Mesenchymal stem cell of Wharton's jelly (primary cell): ENCODE measurements around a stretch of chr1.

- CAGE, long polyA plus RNA, result no peak
Observed at GRCh38 chr1:92785239-92785733, 378 bp upstream of the EVI5 start.

DNA sequence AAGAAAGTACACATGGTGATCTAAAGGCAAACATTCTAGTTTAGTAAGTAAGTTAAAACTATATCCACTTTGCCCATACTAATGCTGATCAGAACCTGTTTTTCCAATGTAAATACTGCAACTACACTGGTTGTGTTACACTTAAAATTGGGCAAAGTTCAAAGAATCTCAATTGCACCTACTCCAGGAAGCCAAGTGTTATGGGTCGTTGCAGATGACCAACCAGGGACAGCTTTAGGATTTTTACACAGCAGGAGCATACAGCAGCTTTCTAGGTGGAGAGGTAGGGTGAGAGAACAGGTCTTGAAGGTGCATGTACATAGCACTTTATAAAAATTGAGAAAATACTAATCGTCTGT is 14.5 kb upstream of the RPL5 start:
- CAGE, long polyA plus RNA, result no peak

GRCh38 chr1:92838448-92839205 is 6.8 kb downstream of the RPL5 start:
- CAGE, long polyA plus RNA, result no peak

- CAGE, long polyA plus RNA, result no peak
Observed at GRCh38 chr1:92843275-92844558, 11.9 kb downstream of the RPL5 start.

GRCh38 chr1:92857730-92858176 is 25.9 kb downstream of the RPL5 start:
- CAGE, long polyA plus RNA, result no peak

DNA sequence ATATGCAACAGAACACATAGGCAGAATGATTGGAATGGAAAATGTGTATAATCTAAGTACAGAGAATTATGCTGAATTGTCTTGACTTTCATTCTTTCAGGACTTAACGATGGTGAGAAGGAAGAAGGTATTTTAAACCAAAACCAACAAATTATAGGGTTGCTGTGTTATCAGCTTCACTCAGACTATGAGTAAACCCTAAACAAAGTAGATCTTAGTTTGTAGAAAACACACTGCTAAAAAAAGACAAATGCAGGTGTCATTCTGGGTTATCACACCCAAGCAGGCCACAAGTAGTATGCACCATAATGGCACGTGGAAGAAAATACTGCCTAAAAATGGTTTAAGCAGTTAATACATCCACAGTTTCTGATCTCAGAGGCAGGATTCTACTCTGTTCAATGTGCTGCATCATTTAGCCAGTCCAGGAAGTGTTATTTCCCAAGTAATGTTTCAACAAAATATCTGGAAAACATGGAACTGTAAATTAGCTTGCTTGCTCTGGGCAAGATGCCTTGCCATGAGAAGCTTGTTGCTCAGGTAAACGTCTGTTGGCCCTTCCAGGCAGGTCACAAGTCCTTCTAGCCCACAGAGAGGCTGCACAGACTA is 4.2 kb downstream of the DIPK1A start:
- CAGE, long polyA plus RNA, result no peak

- CAGE, long polyA plus RNA, result no peak
Observed at GRCh38 chr1:92963180-92963710, 2.0 kb upstream of the DIPK1A start.

DNA sequence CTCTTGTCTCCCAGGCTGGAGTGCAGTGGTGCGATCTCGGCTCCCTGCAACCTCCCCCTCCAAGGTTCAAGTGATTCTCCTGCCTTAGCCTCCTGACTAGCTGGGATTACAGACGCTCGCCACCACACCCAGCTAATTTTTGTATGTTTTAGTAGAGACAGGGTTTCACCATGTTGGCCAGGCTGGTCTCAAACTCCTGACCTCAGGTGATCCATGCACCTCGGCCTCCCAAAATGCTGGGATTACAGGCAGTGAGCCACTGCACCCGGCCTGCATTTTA is 67.7 kb upstream of the DR1 start:
- CAGE, long polyA plus RNA, result no peak

DNA sequence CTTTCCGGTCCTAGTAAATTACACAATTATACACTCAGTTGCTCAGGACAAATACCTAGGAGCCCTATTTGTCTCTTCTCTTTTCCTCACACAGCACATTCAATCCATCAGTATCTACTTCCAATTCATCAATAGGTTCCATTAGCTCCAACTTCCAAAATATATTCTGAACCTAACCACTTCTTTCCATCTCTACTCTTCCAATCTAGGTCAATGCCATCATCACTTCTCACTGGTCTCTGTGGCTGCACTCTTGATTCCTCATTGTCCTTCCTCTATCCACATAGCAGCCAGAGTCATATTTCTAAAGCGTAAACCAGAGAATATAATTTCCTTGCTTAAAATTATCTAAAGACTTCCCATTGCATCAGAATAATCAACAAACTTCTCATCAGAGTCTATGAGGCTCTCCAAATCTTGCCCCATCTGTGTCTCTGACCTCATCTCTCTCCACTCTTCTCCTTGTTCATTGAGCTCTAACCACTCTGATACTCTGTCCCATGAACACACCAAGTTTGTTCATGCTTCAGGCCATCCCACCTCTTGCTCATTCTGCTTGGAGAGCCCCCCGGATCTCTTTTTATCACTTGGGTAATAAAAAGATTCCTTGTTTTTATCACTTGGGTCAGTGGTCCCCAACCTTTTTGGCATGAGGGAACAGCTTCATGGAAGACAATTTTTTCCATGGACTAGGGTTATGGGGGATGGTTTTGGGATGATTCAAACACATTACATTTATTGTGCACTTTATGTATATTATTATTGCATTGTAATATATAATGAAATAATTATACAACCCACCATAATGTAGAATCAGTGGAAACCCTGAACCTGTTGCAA is 25.7 kb upstream of the DR1 start:
- CAGE, long polyA plus RNA, result no peak

- CAGE, long polyA plus RNA, result no peak
Observed at GRCh38 chr1:93473605-93474204, 25.8 kb downstream of the FNBP1L start.

DNA sequence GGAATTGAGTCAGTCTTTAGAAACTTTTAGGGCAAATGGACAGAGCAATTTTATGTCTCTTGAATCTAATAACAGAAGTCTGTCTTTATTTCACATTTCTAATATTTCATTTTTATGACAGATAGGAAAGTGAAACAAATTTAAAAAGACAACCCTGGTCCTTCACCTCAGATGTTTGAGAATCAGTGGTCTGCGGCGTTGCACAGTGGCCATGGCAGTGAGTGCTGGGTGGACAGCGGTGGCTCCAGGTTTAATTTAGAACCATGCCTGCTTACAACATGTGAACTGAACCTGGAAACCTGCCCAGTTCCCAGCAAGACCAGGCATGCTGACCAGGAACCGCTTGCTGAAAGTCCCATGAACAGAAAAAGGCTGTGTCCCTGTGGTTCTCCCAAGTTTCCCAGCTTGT is 88.7 kb downstream of the BCAR3 start:
- CAGE, long polyA plus RNA, result no peak

GRCh38 chr1:93613557-93614747 is 67.7 kb downstream of the BCAR3 start:
- CAGE, long polyA plus RNA, result no peak

- CAGE, long polyA plus RNA, result no peak
Observed at GRCh38 chr1:93616325-93617293, 65.0 kb downstream of the BCAR3 start.

- CAGE, long polyA plus RNA, result no peak
Observed at GRCh38 chr1:93694731-93695336, 13.2 kb upstream of the BCAR3 start.

DNA sequence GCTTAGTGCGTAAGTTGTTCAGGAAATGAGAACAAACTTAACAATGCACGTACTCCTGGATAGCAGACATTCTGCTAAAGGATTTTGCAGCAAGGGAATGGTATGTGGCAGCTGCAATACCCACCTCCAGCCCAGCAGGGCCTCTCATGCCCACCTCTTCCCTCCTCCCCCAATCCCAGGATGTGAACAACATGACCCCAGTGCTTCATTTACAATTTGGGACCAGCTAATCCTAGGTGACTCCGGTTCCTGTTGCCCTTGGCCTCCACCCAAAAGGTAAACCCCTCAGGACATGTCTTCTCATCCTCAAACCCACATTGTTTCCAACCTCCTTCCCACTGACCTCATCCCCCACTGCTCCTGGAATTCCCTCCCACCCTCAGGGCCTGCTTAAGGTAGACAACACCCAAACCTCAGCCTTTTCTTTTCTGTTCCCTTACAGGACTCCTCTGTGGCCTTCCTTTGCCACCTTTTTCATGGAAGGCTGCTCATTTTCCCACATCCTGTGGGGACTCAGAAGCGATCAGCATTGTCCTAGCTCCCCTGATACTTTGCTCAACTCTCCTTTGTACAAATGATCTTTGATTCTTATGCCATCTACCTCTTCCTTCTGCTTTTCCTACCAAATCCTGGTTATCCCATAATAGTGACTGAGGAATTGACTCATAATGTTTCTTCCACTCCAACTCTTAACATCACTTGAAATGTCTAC is 98.2 kb upstream of the BCAR3 start:
- CAGE, long polyA plus RNA, result no peak

DNA sequence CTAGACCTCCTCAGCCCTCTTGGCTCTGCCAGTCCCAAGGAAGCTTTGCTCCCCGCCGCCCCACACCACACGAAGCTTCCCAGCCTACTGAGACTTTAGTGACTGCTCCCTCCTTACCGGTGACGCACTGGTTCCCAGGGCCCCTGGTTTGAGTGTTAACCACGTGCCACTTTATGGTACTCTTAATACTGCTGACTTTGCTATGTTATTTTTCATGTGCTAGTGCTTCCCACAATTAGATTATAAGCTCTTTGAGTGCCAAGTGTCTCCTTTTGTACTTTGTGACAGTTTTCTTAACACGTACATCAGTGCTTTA is 61.1 kb downstream of the DNTTIP2 start:
- CAGE, long polyA plus RNA, result no peak

DNA sequence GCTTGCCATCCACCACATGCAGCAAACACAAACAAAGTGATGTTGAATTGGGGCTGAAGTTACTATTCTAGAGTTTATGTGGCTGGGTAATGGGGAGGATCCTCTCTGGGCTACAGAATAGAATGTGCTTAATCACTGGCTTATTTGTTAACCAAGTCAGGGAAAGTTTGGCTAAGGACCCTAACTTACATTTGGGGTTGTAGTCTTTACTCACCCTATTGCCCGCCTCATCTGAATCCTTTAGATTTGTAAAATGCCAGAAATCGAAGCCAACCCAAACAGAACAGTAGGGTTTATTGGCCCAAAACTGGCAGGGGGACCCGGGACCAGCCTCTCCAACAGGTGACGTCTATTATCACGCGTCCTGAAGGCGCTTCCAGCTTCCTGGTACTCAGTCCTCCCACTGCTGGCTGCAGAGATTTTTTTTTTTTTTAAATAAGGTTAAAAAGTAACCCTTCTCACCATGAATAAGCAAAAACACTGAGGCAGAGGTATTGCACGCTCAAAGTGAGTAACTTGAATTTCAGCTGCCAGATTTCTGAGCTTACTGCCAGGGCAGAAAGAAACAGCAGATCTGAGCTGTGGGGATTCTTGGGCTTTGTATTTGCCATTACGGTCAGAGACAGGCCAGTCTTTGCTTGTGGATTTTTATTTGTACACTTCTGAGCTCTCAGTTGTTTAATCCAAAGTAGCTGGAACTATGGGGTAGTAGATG is 54.3 kb upstream of the GCLM start:
- CAGE, long polyA plus RNA, result no peak

DNA sequence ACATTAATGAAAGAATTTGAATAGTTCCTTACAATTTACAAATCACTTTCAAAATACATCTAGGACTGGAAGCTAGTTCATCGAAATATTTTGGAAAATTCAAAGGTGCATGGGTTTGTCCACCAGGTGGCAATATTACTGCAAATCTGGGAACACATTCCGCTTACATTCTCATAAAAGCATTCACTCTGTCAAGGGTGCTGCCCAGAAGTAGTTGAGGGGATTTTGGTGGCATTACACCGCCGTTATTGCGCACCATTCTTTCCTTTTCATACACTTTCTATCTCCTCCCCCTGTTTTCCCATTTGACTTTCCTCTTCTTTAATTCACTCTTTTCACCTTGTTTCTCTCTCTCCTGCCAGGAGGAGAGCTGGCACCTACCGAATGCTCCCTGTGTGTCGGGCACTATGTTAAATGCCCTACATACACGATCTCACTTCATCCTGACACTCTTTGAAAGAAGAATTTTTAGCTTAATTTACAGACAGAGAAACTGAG is 95.0 kb downstream of the ABCA4 start:
- CAGE, long polyA plus RNA, result no peak

DNA sequence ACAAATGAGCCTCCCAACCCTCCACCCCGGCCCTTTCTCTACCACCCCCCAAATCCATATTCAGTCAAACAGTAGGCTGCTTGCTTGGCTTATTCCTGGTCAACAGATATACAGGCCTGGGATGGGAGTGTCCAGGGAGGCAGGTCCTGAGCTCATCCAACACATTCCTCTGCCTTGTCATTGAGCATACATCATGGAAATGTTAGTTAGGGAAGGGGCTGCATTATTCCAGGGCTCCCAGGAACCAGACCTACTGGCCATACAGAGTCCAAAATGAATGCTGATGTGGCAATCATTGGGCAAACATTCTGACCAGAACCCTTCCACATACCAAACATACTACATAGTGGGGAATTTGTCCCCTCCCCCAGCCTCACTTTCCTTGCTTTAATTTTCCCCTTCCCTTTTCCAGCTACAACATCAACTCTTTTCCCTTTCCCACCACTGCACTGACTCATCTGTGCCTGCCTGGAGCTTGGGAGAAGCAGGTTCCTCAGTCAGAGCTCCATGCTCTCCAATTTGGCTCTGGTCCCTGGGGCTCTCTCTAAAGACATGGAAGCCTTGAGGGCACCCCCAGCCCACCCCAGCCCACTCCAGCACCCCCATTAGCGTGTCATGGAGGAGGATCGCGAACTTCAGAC is 58.9 kb downstream of the ABCA4 start:
- CAGE, long polyA plus RNA, result no peak

DNA sequence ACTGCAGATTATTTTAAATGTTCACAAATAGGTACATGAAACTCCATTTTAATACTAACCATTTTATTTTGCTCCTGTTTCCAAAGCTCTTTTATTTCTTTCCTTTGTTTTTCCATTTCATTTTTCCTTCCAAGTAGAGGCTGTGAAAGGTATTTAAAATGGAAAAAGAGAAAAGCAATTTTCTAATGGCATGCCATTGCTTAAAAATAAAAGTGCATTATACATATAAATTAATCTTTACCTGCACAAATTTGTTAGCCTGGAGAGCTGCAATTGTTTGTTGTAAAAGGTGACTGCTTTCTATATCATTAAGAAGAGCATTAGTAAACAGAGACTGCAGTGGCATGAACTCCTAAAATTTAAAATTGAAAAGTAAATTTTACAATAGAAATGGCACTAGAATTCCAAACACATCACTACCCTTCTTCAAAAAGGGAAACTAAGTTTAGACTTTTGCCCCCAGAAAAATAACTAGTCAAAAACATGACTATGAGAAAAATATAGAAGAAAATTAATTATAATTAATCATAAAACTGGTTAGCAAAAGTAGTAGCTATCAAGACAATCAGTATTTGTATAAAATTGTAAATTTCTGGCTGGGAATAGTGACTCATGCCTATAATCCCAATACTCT is 34.4 kb downstream of the ARHGAP29 start:
- CAGE, long polyA plus RNA, result no peak